ENCODE measurements around the gene NEXN.

DNA sequence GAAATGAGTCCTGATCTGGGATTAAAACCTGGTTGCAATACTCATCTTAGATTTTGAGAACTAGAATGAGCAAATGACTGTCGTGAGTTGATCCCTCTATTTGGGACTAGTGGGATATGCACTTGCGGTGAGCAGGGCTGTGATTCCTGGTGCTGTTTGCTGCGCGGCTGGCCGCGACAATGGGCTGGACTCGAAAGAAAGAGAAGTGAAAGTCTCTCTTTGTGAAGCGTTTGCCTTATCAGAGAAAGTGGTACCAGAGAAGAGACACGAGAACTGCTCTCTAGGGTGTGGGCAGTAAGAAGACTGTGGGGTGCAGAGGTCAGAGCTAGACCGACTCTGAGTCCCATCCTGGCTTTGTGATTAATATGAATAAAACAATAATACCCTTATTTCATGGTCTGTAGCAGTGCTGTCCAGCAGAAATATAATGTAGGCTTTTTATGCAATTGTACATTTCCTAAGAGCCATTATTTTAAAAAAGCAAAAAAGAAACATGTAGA is 8.7 kb downstream of the ST6GALNAC3 start:
- PRO-cap, result no peak
- RAMPAGE, long total RNA, 5 experiments, result no peak in any of the 5 experiments
- RRBS, result no CpG with 5 or more reads among the region's 10 CpGs

- PRO-cap, result unidirectional peak, plus-strand start at chr1:76138501
- RAMPAGE, long total RNA, 5 experiments, result no peak in any of the 5 experiments
- RRBS, result no CpG with 5 or more reads among the region's 1 CpG
Measured at GRCh38 chr1:76138009-76138682, 63.6 kb downstream of the ST6GALNAC3 start.

DNA sequence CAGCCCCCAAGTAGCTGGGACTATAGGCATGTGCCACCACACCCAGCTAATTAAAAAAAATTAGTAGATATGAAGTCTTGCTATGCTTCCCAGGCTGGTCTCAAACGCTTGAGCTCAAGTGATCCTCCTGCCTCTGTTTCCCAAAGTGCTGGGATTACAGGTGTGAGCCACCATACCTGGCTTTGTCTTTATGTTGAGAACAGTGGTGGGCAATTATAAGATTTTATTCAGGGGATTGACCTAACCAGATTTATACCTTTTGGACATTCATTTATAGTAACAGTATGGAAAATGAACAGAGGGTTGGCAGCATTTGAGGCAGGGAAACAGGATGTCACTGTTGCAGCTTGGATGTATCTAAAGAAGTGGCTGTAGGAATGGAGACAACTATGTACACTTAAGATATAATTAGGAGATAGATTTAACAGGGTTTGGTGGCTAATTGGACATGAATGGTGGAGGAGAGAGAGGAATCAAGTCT is 123.6 kb downstream of the ST6GALNAC3 start:
- PRO-cap, result no peak
- RAMPAGE, long total RNA, 5 experiments, result start-site peak on the plus strand in 1 of 5 experiments, centred at position 301 of the sequence, 13 reads per replicate
- RRBS, result no CpG with 5 or more reads among the region's 1 CpG

- PRO-cap, result no peak
- RAMPAGE, long total RNA, 5 experiments, result no peak in any of the 5 experiments
- RRBS, result no CpG with 5 or more reads among the region's 6 CpGs
Measured at GRCh38 chr1:76268896-76269679, 194.5 kb downstream of the ST6GALNAC3 start.

DNA sequence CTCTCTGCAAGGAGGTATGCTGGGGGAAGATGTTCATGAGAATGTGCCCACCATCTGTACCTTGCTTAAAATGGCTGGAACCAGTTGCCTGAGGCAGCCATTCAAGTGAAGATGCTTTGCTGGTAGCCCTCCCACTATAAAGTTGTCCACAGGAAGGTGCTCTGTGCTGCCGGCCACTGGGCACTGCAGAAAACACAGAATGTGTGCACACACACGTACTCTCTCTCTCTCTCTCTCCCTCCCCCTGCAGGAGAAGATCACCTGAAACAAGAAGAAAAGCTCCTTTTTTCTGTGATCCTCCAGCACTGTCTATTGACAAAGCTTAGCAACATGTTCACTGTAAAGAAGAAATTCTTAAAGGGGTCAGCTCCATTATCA is 134.8 kb downstream of the PIGK start:
- PRO-cap, result no peak
- RAMPAGE, long total RNA, 5 experiments, result no peak in any of the 5 experiments
- RRBS, result no CpG with 5 or more reads among the region's 2 CpGs

DNA sequence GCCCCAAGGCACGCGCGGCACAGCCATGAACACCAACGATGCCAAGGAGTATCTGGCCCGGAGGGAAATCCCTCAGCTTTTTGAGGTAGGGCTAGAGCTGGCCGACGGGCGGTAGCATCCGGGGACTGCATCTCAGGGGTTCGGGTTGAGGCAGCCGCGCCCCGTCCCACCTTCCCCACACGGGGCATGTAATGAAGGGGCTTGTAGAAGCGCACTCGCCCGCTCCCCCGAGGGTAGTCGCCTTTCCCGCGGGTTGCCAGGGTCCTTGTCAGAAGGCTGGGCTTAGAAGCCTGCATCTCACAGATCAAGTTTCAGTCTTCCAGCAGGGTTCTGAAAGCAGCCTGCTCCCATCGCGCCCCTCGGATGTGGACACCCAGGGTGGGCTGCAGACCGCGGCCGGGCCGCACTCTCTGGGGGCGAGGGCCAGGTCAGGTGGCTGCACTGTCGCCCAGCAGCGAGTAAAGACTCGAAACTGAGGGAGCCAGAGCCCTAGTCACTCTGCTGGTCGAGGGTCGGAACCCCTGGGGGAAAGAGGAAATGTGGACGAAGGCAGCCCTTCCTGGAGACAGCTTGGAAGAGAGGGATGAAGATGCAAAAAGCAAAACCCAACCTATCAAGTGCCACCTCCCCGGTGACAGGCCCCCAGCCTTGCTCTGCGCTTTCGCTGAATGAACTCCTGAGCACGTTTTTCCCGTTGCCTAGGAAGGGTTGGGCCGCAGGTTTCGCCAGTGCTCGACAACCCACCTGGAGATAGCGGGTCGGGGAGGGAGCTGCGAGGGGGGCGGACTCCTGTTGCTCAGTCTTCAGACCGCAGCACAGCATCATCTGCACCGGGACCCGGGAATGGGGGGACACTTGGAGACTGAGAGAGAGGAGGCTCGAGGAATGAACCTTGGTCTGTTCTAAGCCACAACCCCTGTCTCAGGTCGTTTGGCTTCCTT is 740 bp downstream of the AK5 start:
- PRO-cap, result no peak
- RAMPAGE, long total RNA, 5 experiments, result no peak in any of the 5 experiments
- RRBS, result 6% methylated on average over 9 of the region's 52 CpGs

DNA sequence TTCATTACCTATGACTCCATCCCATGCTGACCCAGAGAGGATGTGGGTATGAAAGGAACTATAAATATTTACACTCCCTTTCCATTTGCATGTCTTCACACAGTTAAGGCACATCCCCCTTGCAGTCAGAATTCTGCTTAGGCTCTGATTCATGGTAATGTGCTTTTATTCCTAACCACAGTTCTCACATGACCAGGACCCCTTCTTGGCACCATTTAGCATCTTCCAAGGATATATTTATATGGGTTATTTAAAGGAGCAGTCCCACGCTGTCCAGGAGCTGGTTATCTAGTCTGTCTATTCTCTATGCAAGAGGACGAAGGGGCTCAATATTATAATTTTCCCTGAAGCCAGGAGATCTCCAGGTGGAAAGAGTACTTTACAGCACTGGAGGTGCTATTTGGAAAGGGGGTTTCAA is 89.2 kb downstream of the AK5 start:
- PRO-cap, result no peak
- RAMPAGE, long total RNA, 5 experiments, result no peak in any of the 5 experiments
- RRBS, result no CpG with 5 or more reads among the region's 2 CpGs

DNA sequence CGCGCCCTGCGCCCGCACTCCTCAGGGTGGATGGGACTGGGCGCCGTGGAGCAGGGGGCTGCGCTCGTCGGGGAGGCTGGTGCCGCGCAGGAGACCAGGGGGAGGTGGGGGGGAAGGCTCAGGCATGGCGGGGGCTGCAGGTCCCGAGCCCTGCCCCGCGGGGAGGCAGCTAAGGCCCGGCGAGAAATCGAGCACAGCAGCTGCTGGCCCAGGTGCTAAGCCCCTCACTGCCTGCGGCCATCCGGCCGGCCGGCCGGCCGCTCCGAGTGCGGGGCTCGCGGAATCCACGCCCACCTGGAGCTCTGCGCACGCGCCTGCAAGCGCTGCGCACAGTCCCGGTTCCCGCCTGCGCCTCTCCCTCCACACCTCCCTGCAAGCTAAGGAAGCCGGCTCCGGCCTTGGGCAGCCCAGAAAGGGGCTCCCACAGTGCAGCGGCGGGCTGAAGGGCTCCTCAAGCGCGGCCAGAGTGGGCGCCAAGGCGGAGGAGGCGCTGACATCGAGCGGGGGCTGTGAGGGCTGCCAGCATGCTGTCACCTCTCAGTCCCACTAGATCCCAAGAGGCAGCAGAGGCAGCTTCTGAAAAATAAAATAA is 150.6 kb downstream of the ZZZ3 start:
- PRO-cap, result no peak
- RAMPAGE, long total RNA, 5 experiments, result no peak in any of the 5 experiments
- RRBS, result 75% methylated on average over 8 of the region's 48 CpGs

GRCh38 chr1:77888340-77889331 is at the start of gene NEXN:
Gene NEXN (plus strand): TSS chr1:77888624.
- PRO-cap, result bidirectional peak, plus-strand start at chr1:77888582, minus-strand start at chr1:77888548; unidirectional peak, minus-strand start at chr1:77889259
- RAMPAGE, long total RNA, 5 experiments, result start-site peak on the plus strand in 5 of 5 experiments, at chr1:77888508-77888710 at its widest, 725 to 5,442 reads per replicate
- RRBS, result 6% methylated on average over 14 of the region's 69 CpGs

DNA sequence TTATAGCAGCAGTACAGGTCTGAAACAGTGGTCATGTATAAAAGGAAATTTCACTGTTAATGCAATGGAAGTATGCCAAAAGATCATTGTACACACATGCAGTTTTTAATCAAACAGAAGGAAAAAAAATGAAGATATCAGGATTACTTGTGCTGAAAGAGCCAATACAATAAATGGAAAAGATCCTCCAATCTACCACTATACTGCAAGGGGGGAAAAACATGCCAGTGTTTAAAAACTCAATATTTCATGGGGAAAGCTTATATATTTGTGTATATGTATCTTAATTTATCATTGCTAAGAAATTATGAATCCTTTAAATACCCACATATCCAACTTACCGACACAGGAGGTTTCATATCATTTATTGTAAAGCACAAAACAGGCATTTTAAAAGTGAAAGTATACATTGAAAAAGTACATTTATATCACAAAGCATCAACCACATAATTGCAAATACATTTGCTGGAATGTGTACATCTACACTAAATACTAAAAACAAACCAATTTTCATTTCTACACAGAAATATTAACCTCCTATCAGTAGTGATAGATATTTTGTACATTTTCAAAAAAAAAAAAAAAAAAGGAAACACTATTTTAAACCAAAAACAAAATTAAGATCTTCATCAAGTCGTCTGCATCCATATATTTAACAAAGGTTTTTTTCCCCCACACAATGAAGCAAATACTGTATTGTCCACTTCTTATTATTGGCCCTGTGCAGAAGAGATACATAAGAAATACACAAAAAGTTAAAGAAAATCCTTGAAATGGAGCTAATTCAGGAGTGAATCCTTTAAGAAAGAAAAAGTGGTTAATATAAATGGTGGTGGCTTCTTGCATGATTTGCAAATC is 30.6 kb downstream of the FUBP1 start:
- PRO-cap, result no peak
- RAMPAGE, long total RNA, 5 experiments, result no peak in any of the 5 experiments
- RRBS, result no CpG with 5 or more reads among the region's 2 CpGs

GRCh38 chr1:78069692-78070175 is 24.0 kb downstream of the GIPC2 start:
- PRO-cap, result no peak
- RAMPAGE, long total RNA, 5 experiments, result no peak in any of the 5 experiments
- RRBS, result no CpG with 5 or more reads among the region's 3 CpGs

DNA sequence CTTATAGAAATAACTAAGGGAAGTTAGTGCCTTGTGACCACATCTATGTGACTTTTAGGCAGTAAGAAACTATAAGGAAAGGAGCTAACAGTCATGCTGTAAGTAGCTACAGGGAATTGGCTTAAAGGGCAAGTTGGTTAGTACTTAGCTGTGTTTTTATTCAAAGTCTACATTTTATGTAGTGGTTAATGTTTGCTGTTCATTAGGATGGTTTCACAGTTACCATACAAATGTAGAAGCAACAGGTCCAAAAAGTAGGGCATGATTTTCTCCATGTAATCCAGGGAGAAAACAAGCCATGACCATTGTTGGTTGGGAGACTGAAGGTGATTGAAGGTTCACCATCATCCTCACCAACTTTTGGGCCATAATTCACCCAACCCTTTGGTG is 5.8 kb upstream of the IFI44 start:
- PRO-cap, result no peak
- RAMPAGE, long total RNA, 5 experiments, result start-site peak on the plus strand in 1 of 5 experiments, centred at position 190 of the sequence, 10 reads per replicate

GRCh38 chr1:79262495-79263141 is 256.1 kb upstream of the ADGRL4 start:
- PRO-cap, result no peak
- RAMPAGE, long total RNA, 5 experiments, result no peak in any of the 5 experiments
- RRBS, result no CpG with 5 or more reads among the region's 2 CpGs

DNA sequence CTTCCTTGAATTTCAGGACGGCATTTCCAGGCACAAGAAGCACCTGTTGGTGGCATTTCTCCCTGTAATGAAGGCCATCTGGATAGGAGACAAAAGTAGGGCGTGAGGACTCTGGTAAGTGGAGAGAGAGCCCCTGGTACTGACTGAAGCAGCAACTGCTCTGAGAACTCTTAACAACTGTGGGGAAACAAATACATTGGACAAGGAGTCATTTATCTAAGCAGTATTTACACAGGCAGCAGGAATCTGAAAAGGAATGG is 361.7 kb downstream of the ADGRL2 start:
- PRO-cap, result unidirectional peak, minus-strand start at position 162 of the sequence
- RAMPAGE, long total RNA, 5 experiments, result no peak in any of the 5 experiments
- RRBS, result no CpG with 5 or more reads among the region's 2 CpGs

DNA sequence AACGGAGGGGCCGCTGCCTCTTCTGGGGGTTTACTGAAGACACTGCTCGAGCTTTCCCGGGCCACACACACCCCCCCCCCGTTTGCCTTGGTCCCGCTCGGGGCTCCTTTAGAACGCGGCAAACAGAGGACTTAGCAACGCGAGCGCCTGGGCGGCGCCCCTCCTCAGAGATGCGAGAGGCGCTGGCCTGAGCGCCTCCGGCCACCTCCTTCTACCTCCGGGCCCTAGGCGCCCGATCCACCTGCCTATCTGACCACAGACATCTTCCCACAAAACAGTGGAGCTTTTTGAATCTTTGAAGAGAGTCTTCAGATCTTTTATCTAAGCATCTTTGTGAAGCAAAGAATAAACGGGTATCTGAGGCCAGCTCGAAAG is 370 bp upstream of the TTLL7 start:
- PRO-cap, result bidirectional peak, plus-strand start at position 167 of the sequence, minus-strand start outside the sequence
- RAMPAGE, long total RNA, 5 experiments, result no peak in any of the 5 experiments
- RRBS, result no CpG with 5 or more reads among the region's 23 CpGs

DNA sequence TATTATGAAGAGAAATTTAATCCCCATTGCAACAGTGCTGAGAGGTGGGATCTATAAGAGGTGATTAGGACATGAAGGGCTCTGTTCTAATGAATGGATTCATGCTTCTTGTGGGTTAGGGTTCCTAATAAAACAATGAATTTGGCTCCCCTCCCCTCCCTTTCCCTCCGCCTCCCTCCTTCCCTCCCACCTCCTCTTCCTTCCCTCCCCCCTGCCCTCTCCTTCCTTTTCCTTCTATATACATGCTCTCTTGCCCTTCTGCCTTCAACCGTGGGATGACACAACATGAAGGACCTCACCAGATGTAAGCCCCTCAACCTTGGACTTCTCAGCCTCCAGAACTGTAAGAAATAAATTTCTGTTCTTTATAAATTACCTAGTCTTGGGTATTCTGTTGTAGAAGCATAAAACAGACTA is 26.8 kb upstream of the SAMD13 start:
- PRO-cap, result no peak
- RAMPAGE, long total RNA, 5 experiments, result no peak in any of the 5 experiments
- RRBS, result no CpG with 5 or more reads among the region's 2 CpGs

DNA sequence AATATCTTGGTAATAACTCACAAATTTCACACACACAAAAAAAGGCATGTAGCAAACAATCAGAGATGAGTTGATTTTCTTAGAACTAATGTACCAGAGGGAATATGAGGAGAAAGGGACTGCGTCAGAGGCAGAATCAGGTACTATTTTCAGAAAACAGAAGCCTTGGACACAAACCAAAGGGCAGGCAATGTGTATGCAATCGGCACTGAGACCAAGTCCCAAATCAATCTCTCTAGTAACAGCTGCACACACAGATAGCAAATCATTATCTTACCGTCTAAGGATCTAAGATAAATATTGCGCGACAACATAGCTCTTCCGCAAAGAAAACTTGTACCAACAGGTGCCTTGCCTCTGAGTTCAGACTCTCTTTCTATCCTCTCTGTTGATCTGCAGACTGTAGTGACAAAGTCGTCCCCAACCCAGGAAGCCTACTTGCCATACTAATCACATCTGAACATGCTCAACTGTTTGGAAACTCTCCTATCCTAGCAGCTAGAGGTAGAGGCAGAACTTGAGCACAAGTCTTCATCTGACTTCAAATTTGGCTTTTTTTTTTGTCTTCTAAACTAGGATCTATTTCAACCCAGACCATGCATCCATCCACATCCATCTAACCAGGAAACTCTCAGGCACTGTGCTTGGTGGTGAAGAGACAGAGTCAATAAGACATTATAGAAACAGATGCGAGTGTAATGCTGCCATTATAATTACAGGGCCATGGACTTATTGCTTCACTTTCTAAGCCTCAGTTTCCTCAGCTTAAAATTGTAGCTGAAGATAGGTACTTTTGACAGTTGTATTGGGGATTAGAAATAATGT is 22.5 kb upstream of the SAMD13 start:
- PRO-cap, result no peak
- RAMPAGE, long total RNA, 5 experiments, result no peak in any of the 5 experiments
- RRBS, result no CpG with 5 or more reads among the region's 8 CpGs

DNA sequence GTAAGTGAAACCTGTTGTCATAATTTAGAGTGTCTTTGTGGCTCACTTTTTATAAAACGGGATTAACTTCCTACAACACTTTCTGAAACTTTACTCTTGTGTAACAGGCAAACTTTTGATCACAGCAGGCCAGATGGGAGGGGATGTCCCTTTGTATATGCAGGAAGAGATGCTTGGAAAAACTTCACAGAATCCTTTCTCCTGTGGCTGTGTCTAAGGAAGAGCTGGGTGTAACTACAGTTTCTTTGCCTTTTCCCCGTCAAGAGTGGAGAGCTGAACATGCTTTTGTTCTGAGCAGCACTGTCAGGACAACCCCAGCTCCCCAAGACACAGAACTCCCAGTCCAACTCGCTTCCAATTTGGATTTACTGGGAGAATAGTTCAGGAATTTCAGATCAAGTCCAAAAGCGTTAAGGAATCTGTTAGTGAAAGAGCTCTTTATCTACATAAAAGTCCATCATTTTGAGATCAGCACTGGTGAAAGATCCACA is 1.7 kb upstream of the SAMD13 start:
- PRO-cap, result unidirectional peak, minus-strand start at position 267 of the sequence
- RAMPAGE, long total RNA, 5 experiments, result no peak in any of the 5 experiments
- RRBS, result no CpG with 5 or more reads among the region's 4 CpGs

DNA sequence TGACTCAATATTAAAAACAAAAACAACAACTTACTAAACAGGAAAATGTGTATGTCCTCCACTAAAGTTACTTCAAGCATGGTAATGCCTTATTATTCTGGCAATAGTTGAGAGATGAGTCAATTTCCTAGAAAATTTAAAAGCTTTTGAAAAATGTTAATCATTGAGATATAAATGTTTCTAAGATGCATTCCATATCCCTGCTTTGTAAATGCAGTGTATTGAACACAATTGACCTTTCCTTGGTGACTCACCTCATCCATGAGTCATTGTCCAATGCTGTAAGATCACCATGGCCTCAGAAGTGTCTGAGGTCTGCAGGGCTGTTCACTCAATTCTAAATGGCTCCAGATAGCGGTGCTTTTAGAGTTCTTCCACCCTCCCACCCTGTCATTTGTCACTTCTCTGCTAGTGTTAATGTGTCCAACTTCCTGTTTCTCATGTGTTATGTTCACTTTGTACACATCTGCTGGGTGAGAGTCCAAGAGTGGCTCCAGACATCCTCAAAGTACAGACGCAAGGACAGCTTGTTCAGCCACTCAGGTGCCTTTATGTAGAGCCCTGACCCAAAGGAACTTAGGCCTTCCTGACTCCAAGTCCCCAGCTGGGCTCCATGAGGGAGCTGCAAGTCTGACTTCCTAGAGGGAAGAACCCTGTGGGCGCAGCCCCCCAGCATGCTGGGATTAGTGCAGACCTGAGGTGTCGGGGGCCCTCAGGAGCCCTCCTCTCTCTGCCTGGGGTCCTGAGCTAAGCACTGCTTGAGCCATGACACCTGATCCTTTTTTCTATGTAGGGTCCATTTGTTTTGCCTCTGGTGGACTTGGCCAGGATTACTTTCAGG is 32.5 kb upstream of the DNASE2B start:
- PRO-cap, result unidirectional peak, plus-strand start at position 301 of the sequence
- RAMPAGE, long total RNA, 5 experiments, result no peak in any of the 5 experiments
- RRBS, result no CpG with 5 or more reads among the region's 4 CpGs

GRCh38 chr1:84406527-84407000 is 8.3 kb downstream of the DNASE2B start:
- PRO-cap, result no peak
- RAMPAGE, long total RNA, 5 experiments, result no peak in any of the 5 experiments
- RRBS, result no CpG with 5 or more reads among the region's 1 CpG

Measured in stomach (tissue), 7 donors.